ENCODE data around the genes LPAR1 and SHOC1.

DNA sequence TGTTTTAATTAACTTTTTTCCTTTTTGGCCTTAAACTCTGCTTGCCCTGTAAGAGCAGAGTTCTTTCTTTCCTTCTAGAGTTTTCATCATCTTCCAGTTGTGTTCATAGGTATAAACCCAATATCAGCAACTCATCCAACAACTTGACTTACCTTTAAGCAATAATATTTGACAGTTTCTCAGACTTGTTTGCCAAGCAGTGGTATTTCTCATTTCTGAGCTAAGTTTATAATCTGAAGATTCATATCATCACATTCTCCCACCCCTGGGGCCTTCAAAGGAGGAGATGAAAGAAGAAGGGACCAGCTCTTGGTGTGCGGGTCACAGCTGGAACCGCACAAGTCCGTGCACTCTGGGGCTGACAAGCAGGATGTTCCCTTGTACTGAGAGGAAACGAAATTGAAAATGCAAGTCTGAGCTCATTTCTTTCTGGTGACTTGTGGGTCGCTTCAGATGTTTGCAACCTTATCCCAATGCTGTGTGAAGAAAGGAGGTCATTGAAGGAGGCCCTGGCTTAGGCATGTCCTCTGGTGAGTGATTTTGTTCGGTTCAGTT lies 59.7 kb downstream of the C9orf152 start:
- PRO-cap, result no peak
- RAMPAGE, long total RNA, result no peak

GRCh38 chr9:110199483-110200048 lies 8.4 kb downstream of the C9orf152 start:
- PRO-cap, result no peak
- RAMPAGE, long total RNA, result no peak

DNA sequence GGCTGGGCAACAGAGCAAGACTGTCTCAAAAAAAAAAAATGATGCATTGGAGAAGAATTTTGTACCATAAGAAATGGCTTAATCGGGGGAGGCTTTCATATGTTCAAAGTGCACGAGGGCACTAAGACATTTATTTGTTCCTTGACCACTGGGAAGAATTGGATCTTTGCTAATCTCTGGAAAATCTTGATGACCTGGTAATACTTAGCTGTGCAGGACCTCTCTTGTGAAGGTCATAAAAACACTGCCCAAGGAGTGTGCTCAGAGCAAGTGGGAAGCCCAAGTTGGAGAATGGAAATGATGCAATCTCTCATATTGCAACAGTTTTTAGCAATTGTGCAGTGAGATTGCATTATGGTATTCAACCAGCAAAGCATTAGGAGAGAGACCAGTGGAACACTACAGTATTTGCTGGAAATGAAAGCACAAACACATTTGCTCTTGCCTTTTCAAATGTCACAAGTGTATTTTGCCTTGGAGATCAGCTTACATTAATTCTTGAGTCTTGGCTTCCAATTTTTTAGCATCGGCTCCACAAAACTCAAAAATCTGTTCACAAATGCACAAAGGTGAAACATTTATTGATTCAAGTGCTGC lies 34.5 kb downstream of the TXNDC8 start:
- PRO-cap, result no peak
- RAMPAGE, long total RNA, result no peak

- PRO-cap, result no peak
- RAMPAGE, long total RNA, result start-site peak on the minus strand at chr9:110928355-110928957, 8 reads
Measured at GRCh38 chr9:110928534-110929217, 109.6 kb downstream of the LPAR1 start.

- PRO-cap, result no peak
- RAMPAGE, long total RNA, result no peak
Measured at GRCh38 chr9:111036866-111037165, 1.5 kb downstream of the LPAR1 start.

GRCh38 chr9:111037702-111038639 lies at the start of gene LPAR1:
Gene LPAR1 (minus strand): TSS chr9:111038470.
- PRO-cap, result bidirectional peak, plus-strand start at chr9:111038339, minus-strand start at chr9:111038212; bidirectional peak, plus-strand start at chr9:111038392, minus-strand start at chr9:111038480
- RAMPAGE, long total RNA, result no peak

DNA sequence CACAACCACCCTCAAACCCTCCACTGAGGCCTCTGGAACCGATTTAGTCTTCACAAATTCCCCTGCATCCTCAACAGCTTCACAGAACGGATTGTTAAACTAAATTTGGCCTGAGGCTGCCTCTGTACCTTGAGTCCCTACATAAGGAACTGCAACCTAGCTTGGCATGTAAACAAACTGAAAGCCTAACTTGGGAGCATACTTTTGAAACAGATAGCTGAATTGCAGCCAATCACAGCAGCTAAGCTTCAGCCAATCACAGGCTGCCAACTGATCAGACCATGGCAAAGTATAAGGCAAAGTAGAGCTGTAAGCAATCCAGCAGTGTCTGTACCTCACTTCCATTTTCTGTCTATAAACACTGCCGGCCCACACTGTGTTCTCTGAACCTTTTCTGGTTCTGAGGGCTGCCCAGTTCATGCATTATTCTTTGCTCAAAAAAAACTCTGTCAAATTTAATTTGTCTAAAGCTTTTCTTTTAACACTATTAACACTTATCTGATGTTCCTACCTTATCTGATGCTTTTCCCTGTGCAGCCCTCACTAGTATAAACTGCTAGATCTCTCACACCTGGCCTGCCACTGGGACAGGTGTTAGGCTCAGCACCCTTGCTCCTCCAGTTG lies 8.9 kb upstream of the ZNF483 start:
- PRO-cap, result no peak
- RAMPAGE, long total RNA, result no peak

DNA sequence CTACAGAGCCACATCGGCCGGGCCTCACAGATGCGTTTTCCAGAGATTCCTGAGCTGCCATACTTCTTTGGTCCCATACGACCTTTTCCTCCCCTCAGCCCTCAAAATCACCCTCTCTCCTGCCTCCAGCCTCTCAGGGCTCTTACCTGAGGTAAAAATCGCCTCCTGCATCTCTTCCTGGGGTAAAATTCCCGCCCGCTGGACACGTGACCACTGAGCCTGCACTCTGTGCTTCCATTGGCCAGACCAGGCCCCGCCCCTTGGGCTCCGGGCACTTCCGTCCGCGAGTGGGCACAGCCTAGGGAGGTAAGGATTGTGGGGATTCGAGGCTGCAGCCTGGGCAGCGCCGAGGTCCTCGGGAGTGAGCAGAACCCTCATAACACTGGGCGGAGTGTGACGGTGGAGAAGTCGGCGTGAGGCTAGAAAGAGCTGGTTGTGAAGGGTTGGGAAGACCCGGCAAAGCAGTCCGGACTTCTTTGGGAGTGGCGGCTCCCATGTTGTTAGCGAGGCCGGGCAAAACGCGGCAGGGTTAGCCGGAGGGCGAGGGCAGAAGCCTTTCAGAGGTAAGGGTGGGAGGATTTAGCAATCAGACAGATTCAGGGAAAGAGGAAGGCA lies at the start of gene SHOC1:
Gene SHOC1 (minus strand): TSS at position 184 of the 615 bp plus-strand sequence.
- PRO-cap, result no peak
- RAMPAGE, long total RNA, result no peak

- PRO-cap, result no peak
- RAMPAGE, long total RNA, result no peak
Measured at GRCh38 chr9:111868460-111868848, 28.2 kb upstream of the UGCG start.

- PRO-cap, result no peak
- RAMPAGE, long total RNA, result no peak
Measured at GRCh38 chr9:111937139-111937747, 40.6 kb downstream of the UGCG start.

DNA sequence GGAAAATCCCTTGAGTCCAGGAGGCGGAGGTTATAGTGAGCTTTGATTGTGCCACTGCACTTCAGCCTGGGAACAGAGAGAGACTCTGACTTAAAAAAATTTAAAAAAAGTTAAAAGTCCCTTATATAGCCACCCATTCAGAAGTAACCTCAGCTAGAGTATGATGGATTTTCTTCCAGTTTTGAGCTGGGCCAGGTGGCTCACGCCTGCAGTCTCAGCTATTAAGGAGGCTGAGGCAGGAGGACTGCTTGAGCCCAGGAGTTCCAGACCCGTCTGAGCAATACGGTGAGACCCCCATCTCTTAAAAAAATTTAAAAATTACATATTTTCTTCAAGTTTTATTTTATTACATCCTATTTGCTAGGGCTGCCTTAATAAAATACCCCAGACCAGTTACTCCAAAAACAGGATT lies 72.6 kb downstream of the UGCG start:
- PRO-cap, result no peak
- RAMPAGE, long total RNA, result no peak

- PRO-cap, result no peak
- RAMPAGE, long total RNA, result no peak
Measured at GRCh38 chr9:111983658-111983857, 86.9 kb downstream of the UGCG start.

GRCh38 chr9:111998194-111998491 lies 101.5 kb downstream of the UGCG start:
- PRO-cap, result no peak
- RAMPAGE, long total RNA, result no peak

DNA sequence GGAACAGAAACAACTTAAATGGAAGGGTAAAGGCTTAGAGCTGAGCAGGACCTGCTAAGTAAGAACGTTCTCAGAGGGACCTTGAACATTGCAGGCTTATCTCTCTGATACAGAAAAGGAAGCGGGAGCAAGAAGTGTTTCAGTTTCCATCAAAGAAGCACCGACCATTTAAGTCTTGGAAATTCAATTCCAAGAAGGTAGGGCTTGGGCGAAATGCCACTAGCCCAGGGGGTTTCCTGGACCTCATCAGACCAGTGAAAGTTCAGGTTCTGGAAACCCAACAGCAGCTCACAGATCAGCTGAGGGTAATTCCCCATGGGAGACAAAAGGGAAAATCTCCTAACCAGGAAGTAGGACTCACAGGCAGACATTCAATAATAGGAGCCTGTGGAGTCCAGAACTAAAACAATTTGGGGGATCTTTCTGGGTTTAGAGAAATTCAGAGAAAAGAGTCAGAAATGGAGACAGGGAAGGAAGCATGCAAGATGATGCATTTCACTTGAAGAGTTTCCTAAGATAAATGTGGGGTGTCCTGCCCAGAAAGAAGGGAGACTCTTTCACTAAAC lies 79.7 kb downstream of the SUSD1 start:
- PRO-cap, result no peak
- RAMPAGE, long total RNA, result no peak

DNA sequence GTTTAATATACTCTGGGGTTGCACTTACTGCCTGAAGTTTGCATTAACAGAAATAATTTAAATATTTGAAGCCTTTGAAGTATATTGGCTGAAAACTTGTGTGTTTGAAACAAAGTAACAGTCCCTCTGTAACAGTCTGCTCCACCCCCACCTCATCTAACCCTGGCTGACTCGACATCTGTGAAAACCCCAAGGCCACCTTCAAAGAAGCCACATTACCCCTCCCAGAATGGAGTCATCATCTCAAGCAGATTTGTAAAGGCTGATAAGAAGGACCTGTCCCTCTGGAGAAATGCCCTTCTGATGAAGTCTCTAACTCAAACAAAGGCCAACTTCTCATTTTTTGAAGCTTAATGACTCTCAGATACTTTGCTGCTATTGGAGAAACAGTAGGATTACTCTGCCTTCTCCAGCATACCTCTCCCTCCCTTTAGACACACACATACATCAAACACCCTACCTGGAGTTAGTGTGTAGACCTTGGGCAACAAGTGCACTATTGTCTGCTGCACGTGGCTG lies 5.2 kb upstream of the SUSD1 start:
- PRO-cap, result no peak
- RAMPAGE, long total RNA, result no peak

GRCh38 chr9:112222408-112222995 lies 47.4 kb upstream of the SUSD1 start:
- PRO-cap, result no peak
- RAMPAGE, long total RNA, result no peak

DNA sequence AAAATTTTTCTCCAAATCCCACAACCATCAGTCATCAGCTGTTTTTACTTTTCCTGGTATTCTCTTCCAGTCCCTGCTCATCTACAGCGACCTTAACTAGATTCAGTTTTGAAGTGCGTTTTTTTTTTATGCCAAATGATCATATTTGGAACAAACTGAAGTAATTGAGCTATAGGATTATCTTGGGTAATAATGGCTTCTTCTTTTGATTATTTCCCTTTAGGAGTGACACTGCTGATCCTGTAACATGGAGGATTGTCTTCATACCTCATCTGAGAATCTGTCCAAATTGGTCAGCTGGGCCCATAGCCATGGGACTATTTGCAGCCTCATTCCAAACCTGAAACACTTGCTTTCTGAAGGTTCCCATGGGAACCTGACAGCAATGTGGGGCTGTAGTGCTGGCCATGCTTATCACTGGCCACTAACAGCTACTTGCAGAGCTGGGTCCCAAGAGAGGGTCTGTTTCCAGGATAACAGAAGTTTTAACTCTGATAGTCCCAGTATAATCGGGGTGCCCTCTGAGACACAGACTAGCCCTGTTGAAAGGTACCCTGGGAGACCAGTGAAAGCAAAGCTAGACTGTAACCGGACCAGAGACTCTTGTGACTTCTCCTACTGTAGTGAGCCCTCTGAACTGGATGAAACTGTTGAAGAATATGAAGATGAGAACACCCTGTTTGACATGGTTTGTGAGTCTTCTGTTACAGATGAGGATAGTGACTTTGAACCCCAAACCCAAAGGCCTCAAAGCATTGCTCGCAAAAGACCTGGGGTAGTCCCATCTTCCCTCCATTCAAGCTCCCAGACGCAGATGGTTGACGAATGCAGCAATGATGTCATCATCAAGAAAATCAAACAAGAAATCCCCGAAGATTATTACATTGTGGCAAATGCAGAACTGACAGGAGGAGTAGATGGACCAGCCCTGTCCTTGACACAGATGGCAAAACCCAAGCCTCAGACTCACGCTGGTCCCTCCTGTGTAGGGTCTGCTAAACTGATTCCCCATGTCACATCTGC lies 87.5 kb downstream of the KIAA1958 start:
- PRO-cap, result no peak
- RAMPAGE, long total RNA, result no peak

GRCh38 chr9:112597733-112598450 lies 111.3 kb downstream of the KIAA1958 start:
- PRO-cap, result no peak
- RAMPAGE, long total RNA, result no peak

DNA sequence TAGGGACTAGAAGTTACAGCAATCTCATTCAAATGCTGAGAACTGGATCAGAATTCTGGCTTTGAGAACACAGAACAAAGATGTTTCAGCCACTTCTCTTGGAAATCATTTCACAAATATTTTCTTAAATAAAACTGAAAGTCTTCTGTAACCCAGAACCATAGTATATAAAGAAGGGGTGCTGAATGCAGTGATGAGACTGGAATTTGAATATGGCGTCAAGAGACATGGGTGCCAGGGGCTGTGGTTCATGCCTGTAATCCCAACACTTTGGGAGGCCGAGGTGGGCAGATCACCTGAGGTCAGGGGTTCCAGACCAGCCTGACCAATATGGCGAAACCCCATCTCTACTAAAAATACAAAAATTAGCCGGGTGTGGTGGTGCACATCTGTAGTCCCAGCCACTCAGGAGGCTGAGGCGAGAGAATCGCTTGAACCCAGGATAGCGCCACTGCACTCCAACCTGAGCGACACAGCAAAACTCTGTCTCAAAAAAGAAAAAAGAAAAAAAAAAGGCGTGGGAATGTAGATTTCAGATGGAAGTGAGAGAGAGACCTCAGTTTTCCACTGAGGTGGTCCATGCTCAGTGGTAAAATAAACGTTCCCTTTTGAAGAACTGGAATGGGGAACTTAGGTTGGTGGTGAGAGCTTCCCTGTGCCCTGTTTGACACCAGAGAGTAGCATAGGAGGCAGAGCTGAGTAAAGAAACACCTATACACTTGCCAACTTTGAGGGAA lies 110.9 kb downstream of the INIP start:
- PRO-cap, result no peak
- RAMPAGE, long total RNA, result no peak

- PRO-cap, result no peak
- RAMPAGE, long total RNA, result no peak
Measured at GRCh38 chr9:112659145-112659761, 58.7 kb downstream of the INIP start.